Measurements from ENCODE around the gene FAF2.

- CAGE, long polyA plus RNA: no peak
- RRBS: no CpG with 5 or more reads among the region's 72 CpGs
These were observed 39.1 kb upstream of the SIMC1 start for GRCh38 chr5:176198964-176199679.

DNA sequence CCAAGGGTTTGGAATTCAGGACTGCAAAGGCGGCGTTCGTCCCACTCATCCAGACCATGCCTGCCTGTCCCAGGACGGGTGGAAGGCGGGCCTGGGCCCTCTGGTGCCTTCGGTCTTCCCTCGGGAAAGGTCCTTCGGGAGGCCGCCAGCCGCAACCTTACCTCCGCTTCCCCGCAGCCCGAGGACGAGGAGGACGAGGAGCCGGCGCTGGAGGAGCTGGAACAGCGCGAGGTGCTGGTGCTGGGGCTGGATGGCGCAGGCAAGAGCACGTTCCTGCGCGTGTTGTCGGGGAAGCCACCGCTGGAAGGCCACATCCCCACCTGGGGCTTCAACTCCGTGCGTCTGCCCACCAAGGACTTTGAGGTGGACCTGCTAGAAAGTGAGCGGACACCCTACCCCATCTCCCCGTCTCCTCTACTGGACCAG lies 929 bp downstream of the ARL10 start:
- CAGE, long polyA plus RNA: no peak
- RRBS: no CpG with 5 or more reads among the region's 29 CpGs

GRCh38 chr5:176386581-176387070 lies 1.8 kb downstream of the NOP16 start:
- CAGE, long polyA plus RNA: no peak
- RRBS: no CpG with 5 or more reads among the region's 2 CpGs

DNA sequence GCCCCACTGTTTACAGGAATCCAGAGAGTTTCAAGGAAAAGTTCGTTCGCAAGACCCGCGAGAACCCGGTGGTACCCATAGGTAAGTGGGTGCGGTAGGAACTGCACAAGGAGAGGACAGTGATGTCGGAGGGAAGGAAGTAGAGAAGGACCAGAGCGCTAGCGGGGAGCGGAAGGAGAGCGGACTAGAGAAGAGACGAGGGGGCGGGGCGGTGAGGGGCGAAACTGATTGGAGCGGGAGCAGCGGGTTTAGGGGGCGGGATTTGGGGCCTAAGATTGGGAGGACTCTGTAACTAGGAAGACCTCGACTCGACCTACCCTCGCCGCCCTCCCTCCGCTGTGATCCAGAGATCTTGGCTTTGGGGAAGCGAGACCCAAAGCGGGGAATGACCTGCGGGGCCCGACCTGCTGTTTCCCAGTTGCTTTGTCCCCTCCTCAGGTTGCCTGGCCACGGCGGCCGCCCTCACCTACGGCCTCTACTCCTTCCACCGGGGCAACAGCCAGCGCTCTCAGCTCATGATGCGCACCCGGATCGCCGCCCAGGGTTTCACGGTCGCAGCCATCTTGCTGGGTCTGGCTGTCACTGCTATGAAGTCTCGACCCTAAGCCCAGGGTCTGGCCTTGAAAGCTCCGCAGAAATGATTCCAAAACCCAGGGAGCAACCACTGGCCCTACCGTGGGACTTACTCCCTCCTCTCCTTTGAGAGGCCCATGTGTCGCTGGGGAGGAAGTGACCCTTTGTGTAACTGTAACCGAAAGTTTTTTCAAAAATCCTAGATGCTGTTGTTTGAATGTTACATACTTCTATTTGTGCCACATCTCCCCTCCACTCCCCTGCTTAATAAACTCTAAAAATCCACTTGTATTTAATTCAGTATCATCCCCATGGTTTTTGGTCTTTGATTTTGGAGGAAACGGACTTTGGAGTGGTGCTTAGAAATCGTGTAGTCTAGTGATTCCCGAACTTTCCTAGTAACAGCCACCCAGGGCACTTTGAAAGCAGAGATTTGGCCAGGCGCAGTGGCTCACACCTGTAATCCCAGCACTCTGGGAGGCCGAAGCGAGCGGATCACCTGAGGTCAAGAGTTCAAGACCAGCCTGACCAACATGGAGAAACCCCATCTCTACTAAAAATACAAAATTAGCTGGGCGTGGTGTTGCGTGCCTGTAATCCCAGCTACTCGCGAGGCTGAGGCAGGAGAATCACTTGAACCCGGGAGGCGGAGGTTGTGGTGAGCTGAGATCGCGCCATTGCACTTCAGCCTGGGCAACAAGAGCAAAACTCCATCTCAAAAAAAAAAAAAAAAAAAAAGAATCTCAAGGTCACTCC lies 806 bp downstream of the HIGD2A start:
- CAGE, long polyA plus RNA: no peak
- RRBS: no CpG with 5 or more reads among the region's 59 CpGs

DNA sequence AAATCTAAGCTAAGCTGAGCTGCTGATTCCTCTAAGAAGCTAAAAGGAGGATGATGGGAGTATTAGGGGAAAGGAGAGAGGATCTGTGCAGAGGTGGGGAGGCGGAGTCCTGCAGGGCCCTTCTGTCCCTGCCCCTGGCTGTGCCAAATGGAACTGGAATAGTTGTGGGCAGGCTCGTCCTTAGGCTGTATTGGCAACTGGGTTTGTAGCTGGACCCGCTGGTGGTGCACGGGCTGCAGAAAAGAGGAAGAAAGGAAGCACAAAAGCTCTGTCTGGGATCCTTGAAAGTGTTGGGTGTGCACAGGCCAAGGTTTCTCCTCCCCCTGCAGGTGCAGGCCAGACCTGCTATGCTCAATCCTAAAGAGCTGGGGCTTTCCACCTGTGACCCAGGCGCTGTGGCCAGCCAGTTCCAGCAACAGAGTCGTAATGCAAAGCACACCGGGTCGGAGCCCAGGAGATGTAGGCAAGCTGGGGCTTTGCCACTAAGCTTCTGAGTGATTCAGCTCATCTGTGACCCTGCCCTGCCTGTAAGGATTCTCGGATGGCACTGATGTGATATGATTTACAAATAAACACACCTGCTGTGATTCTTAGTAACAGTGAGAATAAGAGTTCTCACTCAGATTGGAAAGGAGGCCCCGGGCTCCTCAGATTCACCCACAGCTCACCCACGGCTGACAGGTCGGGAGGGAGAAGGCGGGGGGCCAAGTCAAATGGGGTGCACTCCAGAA lies 9.7 kb downstream of the CLTB start:
- CAGE, long polyA plus RNA: no peak
- RRBS: no CpG with 5 or more reads among the region's 13 CpGs

GRCh38 chr5:176448278-176448484 lies at the start of gene FAF2:
TSS of gene FAF2 (plus strand) at chr5:176448385.
- CAGE, long polyA plus RNA: no peak
- RRBS: 0% methylated on average over 7 of the region's 22 CpGs

DNA sequence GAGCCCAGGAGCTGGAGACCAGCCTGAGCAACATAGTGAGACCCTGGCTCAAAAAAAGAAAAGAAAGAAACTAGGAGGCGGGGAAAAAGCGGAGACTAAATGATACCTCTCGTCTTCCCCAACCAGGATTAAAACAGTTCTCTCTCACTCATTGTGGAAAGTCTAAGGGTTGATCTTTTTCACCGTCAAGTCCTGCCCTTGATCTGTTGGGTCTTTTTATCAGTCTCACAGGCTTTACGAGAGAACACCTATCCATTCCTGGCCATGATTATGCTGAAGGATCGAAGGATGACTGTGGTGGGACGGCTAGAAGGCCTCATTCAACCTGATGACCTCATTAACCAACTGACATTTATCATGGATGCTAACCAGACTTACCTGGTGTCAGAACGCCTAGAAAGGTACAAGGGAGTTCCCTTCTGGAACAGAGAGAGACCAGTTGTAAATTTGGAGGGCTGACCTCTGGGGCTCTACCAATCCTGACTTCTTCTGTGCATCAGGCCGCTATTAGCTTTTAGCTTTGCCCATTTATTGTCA lies 40.9 kb downstream of the RNF44 start:
- CAGE, long polyA plus RNA: no peak
- RRBS: no CpG with 5 or more reads among the region's 9 CpGs

DNA sequence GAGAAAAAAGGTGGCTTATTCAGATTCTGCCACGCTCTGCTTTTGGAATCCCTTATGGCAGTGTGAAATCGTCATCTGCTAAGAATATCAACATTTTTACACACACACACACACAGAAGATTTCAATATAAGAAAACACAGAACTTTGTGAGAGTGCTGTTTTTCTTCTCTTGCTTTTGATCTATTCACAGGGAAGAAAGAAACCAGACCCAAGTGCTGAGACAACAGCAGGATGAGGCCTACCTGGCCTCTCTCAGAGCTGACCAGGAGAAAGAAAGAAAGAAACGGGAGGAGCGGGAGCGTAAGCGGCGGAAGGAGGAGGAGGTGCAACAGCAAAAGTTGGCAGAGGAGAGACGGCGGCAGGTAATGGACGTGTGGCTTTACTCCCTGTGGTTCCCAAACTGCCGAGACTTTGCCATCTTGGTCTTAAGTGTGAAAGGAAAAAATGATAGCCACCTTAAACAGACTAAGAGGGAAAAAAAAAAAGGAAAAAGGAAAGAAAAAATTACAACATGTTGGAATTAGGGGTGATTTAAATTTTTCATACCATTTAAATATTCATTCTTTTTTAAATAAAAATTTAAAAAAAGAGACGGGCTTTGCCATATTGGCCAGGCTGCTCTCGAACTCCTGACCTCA lies 38.4 kb downstream of the RNF44 start:
- CAGE, long polyA plus RNA: no peak
- RRBS: no CpG with 5 or more reads among the region's 13 CpGs

GRCh38 chr5:176538302-176538587 lies 1.0 kb upstream of the RNF44 start:
- CAGE, long polyA plus RNA: no peak
- RRBS: no CpG with 5 or more reads among the region's 7 CpGs

GRCh38 chr5:176651984-176652600 lies 4.8 kb downstream of the TSPAN17 start:
- CAGE, long polyA plus RNA: no peak
- RRBS: 58% methylated on average over 2 of the region's 12 CpGs

- CAGE, long polyA plus RNA: no peak
- RRBS: no CpG with 5 or more reads among the region's 14 CpGs
These were observed 11.8 kb downstream of the TSPAN17 start for GRCh38 chr5:176658833-176659666.

DNA sequence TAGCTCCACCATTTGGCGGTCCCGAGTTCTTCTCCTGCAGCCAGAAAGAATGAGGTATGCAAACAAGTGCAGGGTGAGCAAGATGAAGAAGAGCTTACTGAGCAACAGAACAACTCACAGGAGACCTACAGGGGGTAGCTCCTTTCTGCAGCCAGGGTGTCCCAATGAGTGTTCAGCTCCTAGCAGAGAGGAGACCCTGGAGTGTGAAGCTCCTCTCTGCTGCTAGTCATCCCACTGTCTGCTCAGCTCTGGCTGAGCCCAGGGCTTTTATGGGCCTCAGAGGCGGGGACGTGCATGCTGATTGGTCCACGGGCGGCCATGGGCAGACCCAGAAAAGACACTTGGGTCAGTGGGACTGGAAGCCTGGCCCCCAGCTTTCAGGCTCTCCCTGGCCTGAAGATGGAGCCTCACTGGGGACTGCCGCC lies 40.5 kb downstream of the TSPAN17 start:
- CAGE, long polyA plus RNA: no peak
- RRBS: no CpG with 5 or more reads among the region's 7 CpGs

- CAGE, long polyA plus RNA: no peak
- RRBS: 72% methylated on average over 4 of the region's 19 CpGs
These were observed 12.7 kb downstream of the UNC5A start for GRCh38 chr5:176822949-176823551.

DNA sequence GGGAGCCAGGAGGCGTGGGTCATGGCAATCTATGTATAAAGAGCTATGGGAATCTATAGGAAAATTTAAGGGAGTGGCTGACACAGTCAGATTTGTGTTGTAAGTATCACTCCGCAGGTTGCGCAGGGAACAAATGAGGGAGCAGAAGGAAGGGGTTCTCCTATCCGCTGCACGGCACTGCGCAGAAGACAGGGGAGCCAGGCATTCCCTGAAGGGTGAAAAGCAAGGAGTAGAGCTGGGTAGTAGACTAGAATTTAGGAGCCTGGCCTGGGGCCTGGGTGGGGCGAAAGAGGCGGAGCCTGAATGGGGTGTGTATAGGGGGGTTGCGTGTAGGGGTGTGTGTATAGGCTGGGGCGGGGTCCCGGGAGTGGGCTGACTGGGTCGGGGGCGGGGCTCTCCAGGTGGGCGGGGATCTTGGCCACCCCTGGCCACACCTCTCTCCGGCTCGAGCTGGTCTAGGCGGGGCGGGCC lies 383 bp upstream of the FGFR4 start:
- CAGE, long polyA plus RNA: no peak
- RRBS: 3% methylated on average over 7 of the region's 18 CpGs

- CAGE, long polyA plus RNA: no peak
- RRBS: 51% methylated on average over 13 of the region's 32 CpGs
These were observed 1.9 kb upstream of the NSD1 start for GRCh38 chr5:177131592-177132177.

DNA sequence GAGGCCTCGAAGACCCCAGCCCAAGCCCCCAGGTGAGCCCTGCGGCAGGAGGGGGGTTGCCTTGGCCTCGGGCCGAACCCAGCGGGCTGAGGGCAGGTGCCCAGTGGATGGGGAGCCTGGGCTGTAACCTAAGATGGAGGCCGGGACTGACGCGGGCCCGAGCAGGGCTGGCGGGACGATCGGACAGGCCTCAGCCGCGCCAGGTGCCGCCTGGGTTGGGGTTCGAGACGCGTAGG lies 532 bp upstream of the NSD1 start:
- CAGE, long polyA plus RNA: no peak
- RRBS: no CpG with 5 or more reads among the region's 18 CpGs

DNA sequence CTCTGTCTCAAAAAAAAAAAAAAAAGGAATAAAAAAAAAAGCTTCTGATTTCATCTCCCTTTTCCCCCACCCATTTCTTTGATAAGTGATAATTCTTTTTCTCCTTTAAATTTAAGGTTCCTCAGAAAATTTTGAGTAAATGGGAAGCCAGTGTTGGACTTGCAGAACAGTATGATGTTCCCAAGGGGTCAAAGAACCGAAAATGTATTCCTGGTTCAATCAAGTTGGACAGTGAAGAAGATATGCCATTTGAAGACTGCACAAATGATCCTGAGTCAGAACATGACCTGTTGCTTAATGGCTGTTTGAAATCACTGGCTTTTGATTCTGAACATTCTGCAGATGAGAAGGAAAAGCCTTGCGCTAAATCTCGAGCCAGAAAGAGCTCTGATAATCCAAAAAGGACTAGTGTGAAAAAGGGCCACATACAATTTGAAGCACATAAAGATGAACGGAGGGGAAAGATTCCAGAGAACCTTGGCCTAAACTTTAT lies 76.0 kb downstream of the NSD1 start:
- CAGE, long polyA plus RNA: no peak
- RRBS: no CpG with 5 or more reads among the region's 4 CpGs

DNA sequence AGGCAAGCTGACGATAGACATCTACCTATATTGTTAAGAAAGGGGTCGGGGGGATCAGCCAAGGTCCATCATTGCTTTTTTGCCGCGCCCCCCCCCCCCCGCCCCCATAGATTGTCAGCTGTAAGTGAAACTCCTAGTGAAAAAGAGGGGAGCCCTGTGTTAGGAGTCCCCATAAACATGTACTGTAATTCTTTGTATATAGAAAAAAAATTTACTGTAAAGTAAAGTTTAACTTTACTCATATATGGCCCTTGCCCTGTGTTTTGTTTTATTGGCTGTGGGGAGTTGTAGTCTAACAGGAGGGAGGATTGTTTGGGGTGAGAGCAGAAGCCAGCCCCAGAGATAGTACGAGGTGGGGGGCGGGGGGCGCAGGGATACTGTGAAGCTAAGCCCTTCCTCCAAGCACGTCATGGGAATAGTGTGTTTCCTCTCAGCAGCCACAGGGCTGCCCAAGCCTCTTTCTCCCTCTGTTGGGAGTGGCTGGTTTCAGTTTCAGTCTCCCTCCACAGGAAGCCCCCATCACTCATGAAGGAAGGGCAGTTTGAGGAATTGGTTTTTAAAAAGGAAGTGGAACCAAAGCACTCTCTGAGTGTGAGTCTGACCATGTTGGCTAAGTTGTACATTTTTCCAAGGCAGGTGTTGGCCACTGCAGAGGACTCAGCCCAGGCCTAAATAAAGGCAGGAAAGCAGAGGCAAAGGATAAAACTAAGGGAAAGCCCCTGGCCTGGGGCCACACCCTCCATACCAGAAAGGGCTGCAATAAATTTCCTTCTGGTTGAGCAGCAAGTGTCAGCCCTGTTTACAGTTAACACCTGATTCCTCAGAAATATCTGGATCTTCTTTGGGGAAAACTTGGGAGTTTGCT lies 3.3 kb downstream of the RAB24 start:
- CAGE, long polyA plus RNA: no peak
- RRBS: no CpG with 5 or more reads among the region's 9 CpGs

- CAGE, long polyA plus RNA: no peak
- RRBS: 80% methylated on average over 1 of the region's 5 CpGs
These were observed 614 bp downstream of the RGS14 start for GRCh38 chr5:177358352-177358724.

DNA sequence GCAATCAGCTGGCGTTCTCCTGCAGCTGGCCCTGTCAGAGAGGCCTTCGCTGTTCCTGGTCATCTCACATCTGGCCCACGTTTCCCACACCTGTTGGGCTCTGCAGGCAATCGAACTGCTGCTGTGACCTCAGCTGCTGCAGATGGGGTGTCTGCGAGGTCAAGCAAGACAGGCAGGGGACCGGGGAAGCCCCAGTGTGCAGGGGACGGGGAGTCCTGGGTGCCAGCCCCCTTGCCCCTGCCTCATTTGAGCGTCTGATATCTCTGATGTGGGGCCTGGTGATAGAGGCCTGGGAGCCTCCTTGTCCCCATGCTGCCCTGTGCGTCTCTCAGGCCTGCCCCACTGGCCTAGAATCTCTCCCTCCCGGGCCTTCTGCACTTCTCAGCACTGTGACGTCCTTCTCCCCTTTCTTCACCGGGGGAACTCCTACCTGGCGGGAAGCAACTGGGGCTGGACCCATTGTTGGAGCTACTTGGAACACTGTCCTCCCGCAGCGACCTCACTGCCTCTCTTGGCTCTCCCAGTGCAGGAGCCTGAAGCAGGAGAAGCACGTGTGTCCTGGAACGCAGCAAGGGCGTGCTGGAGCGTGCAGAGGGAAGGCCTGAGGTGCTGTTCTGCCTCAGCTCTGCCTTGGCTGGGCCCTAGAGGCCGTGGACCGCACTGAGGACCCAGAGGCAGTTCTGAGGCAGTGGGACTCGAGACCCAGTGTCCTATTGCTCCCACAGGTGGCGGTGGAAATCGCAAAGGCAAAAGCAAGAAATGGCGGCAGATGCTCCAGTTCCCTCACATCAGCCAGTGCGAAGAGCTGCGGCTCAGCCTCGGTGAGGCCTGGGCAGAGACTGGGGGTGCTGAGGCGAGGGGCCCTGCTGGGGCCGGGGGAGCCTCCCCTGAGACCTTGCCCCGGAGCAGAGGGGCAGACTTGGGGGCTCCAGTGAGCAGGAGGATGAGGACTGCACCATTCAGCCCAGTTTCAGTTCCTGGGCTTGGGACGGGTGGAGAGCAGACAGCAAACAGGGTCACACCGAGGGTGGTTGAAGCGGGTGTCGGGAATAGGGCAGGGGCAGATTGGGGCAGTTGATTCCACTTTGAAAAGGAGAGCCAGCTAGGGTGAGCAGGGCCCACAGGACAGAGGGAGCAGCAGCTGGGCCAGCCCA lies 4.0 kb downstream of the GRK6 start:
- CAGE, long polyA plus RNA: no peak
- RRBS: 78% methylated on average over 2 of the region's 35 CpGs